ReNcell CX (cell line): ENCODE data around the genes FBRSL1 and CHFR.

DNA sequence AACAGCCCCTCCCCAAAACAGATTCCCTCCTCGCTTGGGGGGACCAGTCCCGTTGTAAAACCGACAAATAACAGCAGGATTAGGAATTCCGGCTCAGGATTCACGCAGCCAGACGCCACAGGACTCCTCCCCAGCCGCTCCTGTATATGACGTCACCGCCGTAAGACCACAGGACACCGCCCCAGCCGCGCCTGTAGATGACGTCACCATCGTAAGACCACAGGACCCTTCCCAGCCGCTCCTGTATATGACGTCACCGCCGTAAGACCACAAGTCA lies 44.1 kb upstream of the FBRSL1 start:
- PRO-cap: no peak

GRCh38 chr12:132474187-132474851 lies 15.6 kb upstream of the FBRSL1 start:
- PRO-cap: no peak

DNA sequence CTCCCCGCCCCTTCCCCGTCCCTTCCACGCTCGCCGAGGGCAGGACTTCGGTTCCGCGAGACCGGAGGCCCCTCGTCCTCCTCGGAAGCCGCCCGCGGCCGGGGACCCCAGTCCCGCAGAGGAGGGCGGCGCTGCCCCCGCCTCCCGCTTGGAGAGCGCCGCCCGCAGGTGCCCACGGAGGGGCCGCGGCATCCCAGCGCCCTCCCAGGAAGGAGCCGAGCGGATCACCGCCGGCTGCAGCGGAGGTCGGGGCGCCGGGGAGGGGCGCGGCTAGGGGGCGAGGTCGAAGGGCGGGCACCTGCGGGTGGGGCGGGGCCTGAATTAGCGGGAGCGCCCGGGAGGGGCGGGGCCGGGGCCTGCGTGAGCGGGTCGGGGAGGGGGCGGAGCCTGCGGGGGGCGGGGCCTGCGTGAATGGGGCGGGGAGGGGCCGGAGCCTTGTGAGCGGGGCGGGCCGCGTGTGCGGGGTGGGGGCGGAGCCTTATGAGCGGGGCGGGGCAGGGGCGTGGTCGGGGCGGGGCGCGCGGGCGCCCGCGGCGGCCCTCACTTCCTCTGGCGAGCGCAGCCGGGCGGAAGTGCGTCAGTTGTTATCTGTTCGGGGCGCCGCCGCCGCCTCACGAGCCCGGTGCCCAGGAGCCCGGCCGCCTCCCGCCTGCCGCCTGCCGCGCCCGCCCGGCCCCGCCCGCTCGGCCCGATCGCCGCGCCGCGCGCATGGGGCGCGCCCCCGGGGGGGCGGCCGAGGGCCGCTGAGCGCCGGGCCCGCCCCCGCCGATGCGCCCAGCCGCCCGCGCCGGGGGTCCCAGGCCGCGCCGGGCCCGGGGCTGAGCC lies at the start of gene FBRSL1:
Gene FBRSL1, plus strand, starts transcription at position 577 of the 825 bp plus-strand sequence.
- PRO-cap: unidirectional peak, plus-strand start at position 593 of the sequence

- PRO-cap: no peak
Measured at GRCh38 chr12:132513933-132514290, 24.0 kb downstream of the FBRSL1 start.

- PRO-cap: no peak
Measured at GRCh38 chr12:132581884-132582359, 28.5 kb downstream of the LRCOL1 start.

- PRO-cap: no peak
Measured at GRCh38 chr12:132689083-132689664, 1.8 kb downstream of the PXMP2 start.

- PRO-cap: no peak
Measured at GRCh38 chr12:132710957-132711690, 482 bp downstream of the PGAM5 start.

DNA sequence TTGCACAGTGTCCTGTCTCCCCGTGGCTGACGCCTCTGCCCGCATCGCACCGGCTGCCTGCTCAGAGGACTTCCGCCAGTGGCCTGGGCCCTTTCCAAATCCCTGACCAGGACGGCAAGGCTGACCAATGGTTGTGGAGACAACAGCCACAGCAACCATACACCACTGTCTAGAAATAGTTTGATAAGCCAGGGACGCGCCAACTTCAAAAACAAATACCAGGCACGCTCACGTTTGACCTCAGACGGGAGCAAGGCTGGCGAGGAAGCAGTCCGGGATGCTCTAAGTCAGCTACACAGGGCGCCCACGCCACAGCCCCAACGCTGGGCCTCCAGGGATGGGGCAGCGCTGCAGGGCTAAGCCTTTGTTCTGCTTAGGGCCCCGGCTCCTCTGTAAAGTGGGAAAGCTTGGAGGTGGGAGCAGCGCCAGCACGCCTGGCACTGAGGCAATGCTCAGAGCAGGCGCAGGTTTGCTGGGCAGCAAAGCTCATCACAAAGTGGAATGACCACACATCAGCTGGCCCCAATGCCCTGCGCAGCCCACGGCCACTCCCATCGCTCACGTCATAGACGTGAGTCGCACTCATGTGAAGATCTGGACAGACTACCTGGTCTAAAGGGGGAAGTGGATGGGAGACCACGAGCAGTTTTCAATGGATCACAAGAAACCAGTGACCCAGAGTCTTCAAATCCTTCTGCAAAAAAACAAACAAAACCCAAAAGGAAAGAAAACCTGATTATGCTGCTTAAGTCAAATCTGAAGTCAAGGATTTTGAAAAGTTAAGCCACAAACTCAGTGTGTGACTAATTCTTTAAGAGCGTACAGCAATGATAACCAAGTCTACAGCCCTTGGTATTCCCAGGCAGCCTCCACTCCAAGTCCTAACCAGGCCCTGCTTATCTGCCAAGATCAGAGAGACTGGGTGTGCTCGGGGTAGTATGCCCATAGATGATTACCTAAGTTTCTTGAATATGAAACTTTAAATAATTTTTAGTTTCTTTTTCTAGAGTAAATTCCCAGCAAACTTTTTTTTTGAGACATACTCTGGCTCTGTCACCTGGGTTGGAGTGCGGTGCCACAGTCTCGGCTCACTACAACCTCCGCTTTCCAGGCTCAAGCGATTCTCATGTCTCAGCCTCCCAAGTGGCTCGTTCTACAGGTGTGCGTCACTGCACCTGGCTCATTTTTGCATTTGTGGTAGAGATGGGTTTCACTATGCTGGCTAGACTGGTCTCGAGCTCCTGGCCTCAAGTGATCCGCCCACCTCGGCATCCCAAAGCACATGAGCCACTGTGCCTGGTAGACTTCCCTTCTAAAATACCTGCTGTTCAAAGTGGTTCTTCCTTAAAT lies 12.9 kb downstream of the PGAM5 start:
- PRO-cap: unidirectional peak, plus-strand start at position 249 of the sequence

- PRO-cap: bidirectional peak, plus-strand start at chr12:132762126, minus-strand start at chr12:132761859; bidirectional peak, plus-strand start at chr12:132762446, minus-strand start at chr12:132762453
Measured at GRCh38 chr12:132761985-132762731, 526 bp upstream of the ANKLE2 start.

DNA sequence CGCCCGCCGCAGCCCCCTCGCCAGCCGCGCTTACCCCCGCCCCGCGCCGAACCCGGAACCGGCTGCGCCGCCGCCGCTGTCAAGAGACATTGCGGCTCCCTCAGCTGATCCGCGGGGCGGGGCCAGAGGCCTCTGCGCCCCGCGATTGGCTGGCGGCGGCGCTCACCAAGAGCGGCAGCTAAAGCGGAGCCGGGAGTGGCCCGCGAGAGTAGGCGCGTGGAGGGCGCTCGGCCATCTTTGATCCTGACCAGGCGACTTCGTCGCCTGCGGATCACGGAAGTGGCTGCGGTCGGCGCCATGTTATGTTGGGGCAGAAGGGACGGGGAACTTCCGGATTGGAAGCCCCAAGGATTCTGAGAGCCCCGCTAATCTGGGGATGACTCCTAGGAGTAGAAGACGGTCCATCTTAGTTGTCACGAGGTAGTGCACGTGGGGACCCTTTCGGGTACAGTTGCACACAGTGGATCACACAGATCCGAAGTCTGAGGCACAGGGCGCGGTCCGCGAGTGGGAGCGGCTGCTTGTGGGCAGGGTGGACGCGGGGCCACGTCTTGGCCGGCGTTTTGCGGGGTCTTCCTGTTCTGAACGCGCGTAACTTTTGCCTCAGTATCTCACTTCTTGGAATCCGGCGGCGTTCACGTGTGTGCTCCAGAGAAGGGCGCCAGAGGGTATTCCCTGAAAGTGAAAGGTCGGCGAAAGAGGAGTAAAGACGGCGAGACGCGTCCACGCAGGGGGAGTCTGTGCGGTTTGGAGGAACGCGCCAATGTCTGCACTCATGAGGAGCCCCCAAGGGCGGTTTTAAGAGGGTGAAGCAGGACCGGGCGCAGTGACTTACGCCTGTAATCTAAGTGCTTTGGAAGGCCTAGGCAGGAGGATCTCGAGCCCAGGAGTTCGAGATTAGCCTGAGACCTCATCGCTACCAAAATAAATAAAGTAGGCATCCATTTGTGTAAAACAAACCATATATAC lies at the start of gene CHFR:
Gene CHFR, minus strand, starts transcription at position 93 of the 969 bp plus-strand sequence.
- PRO-cap: bidirectional peak, plus-strand start at position 374 of the sequence, minus-strand start at position 54 of the sequence; unidirectional peak, plus-strand start at position 620 of the sequence

- PRO-cap: unidirectional peak, minus-strand start at chr12:132904868
Measured at GRCh38 chr12:132904681-132905066, 17.3 kb upstream of the CHFR start.

- PRO-cap: no peak
Measured at GRCh38 chr12:132989358-132990077, 3.4 kb downstream of the ZNF26 start.

GRCh38 chr12:133079882-133080581 lies 691 bp upstream of the ZNF140 start:
- PRO-cap: bidirectional peak, plus-strand start at chr12:133080316, minus-strand start at chr12:133080139; bidirectional peak, plus-strand start at chr12:133080431, minus-strand start at chr12:133080398; bidirectional peak, plus-strand start at chr12:133080512, minus-strand start at chr12:133080527

GRCh38 chr12:133141302-133141827 lies 10.9 kb downstream of the ZNF10 start:
- PRO-cap: no peak